K562 (cell line): ENCODE results near the genes MAP3K7 and MMS22L.

DNA sequence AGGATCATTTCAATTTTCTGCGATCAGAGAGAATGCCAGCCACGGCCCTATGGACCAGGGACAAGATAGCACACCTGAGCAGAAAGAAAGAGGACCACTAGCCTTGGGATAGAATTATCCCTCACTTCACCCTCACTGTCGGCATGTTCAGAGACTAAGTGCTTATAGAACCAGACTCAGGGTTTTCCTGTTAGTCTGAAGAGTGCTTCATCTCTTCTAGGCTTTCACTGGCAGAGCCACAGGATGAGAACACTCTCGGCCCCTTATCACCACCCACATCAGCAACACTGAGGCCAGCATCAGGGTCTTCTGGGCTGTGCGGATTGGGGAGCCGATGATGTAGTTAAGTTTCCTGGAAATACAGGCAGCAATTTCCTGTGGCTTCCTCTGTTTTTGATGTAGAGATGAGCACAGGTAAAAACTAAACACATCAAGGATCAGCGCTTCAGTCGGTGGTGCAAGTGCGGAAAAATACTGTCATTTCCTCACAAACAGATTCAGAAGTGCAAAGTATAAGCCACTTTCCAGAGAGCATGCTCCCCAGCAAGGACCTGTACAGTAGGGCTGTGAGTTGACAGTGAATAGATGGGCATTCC lies 62.7 kb downstream of the BACH2 start:
- RAMPAGE, long total RNA, result no peak
- RRBS, result no CpG with 5 or more reads among the region's 9 CpGs
PRO-cap:
- standard, result no peak
- CoPRO, capped RNA only, 2 experiments, result no peak in any of the 2 experiments
- CoPRO, capped and uncapped RNA, 2 experiments, result no peak in any of the 2 experiments
- CoPRO, uncapped RNA only, 2 experiments, result no peak in any of the 2 experiments
CAGE:
- cytosol, long polyA plus RNA, result no peak
- long polyA plus RNA, result no peak
- nucleolus, long total RNA, result no peak
- nucleus, long polyA plus RNA, result no peak

- RAMPAGE, long total RNA, result no peak
- RRBS, result no CpG with 5 or more reads among the region's 1 CpG
PRO-cap:
- standard, result no peak
- CoPRO, capped RNA only, 2 experiments, result no peak in any of the 2 experiments
- CoPRO, capped and uncapped RNA, 2 experiments, result no peak in any of the 2 experiments
- CoPRO, uncapped RNA only, 2 experiments, result no peak in any of the 2 experiments
CAGE:
- cytosol, long polyA plus RNA, result no peak
- long polyA plus RNA, result no peak
- nucleolus, long total RNA, result no peak
- nucleus, long polyA plus RNA, result no peak
These were observed 15.7 kb downstream of the BACH2 start for GRCh38 chr6:90280954-90281400.

GRCh38 chr6:90368847-90369239 lies 72.2 kb upstream of the BACH2 start:
- RAMPAGE, long total RNA, result no peak
- RRBS, result no CpG with 5 or more reads among the region's 2 CpGs
PRO-cap:
- standard, result no peak
- CoPRO, capped RNA only, 2 experiments, result no peak in any of the 2 experiments
- CoPRO, capped and uncapped RNA, 2 experiments, result no peak in any of the 2 experiments
- CoPRO, uncapped RNA only, 2 experiments, result no peak in any of the 2 experiments
CAGE:
- cytosol, long polyA plus RNA, result no peak
- long polyA plus RNA, result no peak
- nucleolus, long total RNA, result no peak
- nucleus, long polyA plus RNA, result no peak

DNA sequence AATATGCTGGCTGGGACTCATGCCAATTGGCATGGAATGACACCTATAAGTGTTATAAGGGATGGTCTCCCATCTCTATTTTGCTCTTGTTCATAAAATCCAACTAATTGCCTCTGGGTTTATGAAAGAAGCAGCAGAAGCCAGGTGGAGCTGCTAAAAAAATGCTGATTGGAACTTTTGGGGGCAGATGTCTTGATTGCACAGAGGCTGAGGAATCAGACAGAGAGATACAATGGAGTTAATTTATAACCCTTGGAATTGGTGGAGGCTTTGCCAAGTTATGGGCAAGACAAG lies 140.5 kb downstream of the MAP3K7 start:
- RAMPAGE, long total RNA, result no peak
PRO-cap:
- standard, result no peak
- CoPRO, capped RNA only, 2 experiments, result no peak in any of the 2 experiments
- CoPRO, capped and uncapped RNA, 2 experiments, result no peak in any of the 2 experiments
- CoPRO, uncapped RNA only, 2 experiments, result no peak in any of the 2 experiments
CAGE:
- cytosol, long polyA plus RNA, result no peak
- long polyA plus RNA, result no peak
- nucleolus, long total RNA, result no peak
- nucleus, long polyA plus RNA, result no peak

DNA sequence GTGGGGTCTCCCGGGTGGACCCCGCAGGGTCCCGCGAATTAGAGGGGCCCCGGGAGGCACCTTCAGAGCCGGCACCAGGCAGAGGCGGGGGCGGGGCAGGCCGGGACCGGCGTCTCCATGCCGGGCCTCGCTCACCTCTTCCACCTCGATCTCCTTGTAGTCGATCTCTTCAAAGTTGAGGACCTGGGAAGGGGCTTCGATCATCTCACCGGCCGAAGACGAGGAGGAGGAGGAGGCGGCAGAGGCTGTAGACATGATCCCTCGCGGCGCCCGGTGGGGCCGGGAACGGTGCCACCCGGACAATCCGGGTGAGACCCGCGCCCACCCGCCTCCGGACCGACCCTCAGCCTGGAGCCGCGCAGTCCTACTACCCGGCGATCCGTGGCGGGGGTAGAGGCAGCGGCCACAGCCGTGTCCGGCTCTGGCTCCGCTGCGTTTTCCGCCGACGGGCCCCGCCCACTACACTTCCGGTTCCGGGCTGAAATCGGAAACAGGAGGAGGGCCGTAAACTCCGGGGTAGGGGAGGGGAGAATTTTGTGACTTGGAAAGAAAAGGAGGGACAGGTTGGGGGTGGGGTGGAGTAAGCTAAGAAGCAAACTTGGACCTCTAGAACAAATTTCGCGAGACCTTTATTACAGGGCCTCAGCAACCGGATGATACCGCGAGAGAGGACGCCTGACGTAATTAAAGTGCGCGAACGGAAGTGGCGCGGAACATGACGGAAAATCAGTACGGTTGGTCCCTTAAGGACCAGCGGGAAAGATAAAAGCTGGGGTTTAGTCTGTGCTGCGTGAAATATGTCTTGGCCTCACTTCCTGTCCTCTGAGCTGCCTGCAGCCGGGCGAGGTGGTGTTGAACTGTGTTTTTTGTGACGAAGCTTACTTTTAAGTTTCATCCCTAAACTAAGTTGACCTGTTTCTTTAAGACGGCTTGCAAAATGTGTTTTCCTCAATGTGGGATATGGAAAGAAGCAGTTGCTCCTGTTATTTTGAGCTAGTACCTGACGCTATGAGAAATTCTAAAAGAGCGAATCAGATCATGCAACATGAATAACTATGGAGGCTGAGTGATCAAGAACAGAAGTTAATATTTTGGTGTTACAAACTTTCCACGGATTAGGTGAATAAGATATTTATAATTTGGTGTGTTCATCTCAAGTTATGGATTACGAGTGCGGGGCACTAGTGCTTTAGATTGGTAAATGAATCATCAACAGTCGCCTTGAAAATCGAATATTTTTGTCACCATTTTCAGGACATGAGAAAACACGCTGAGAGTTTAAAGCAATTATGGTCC lies at the start of gene MAP3K7:
Gene MAP3K7 (minus strand): TSS at position 444 of the 1,296 bp plus-strand sequence.
- RAMPAGE, long total RNA, result start-site peak on the minus strand centred at position 422 of the sequence, 73 bp wide, 2,541 and 1,605 reads in 2 replicates
- RRBS, result 4% methylated on average over 28 of the region's 81 CpGs
PRO-cap:
- standard, result bidirectional peak, plus-strand start at position 464 of the sequence, minus-strand start at position 439 of the sequence; bidirectional peak, plus-strand start at position 734 of the sequence, minus-strand start at position 686 of the sequence
- CoPRO, capped RNA only, 2 experiments, result peak in 2 of 2 experiments; most common plus-strand start position 811 of the sequence (in 2); most common minus-strand start position 439 of the sequence (in 2)
- CoPRO, capped and uncapped RNA, 2 experiments, result peak in 2 of 2 experiments; most common plus-strand start position 734 of the sequence (in 2); most common minus-strand start position 439 of the sequence (in 2)
- CoPRO, uncapped RNA only, 2 experiments, result peak in 2 of 2 experiments; most common plus-strand start position 212 of the sequence (in 1); most common minus-strand start position 177 of the sequence (in 1)
CAGE:
- cytosol, long polyA plus RNA, result start-site peak on the minus strand centred at position 434 of the sequence, 42 bp wide, 379 and 296 reads in 2 replicates
- long polyA plus RNA, result start-site peak on the minus strand centred at position 401 of the sequence, 65 bp wide, 100 and 359 reads in 2 replicates
- nucleolus, long total RNA, result no peak
- nucleus, long polyA plus RNA, result start-site peak on the minus strand centred at position 430 of the sequence, 35 bp wide, 296 and 245 reads in 2 replicates

- RAMPAGE, long total RNA, result no peak
- RRBS, result no CpG with 5 or more reads among the region's 1 CpG
PRO-cap:
- standard, result no peak
- CoPRO, capped RNA only, 2 experiments, result no peak in any of the 2 experiments
- CoPRO, capped and uncapped RNA, 2 experiments, result no peak in any of the 2 experiments
- CoPRO, uncapped RNA only, 2 experiments, result no peak in any of the 2 experiments
CAGE:
- cytosol, long polyA plus RNA, result no peak
- long polyA plus RNA, result no peak
- nucleolus, long total RNA, result no peak
- nucleus, long polyA plus RNA, result no peak
These were observed 829.4 kb downstream of the EPHA7 start for GRCh38 chr6:92589989-92590395.

DNA sequence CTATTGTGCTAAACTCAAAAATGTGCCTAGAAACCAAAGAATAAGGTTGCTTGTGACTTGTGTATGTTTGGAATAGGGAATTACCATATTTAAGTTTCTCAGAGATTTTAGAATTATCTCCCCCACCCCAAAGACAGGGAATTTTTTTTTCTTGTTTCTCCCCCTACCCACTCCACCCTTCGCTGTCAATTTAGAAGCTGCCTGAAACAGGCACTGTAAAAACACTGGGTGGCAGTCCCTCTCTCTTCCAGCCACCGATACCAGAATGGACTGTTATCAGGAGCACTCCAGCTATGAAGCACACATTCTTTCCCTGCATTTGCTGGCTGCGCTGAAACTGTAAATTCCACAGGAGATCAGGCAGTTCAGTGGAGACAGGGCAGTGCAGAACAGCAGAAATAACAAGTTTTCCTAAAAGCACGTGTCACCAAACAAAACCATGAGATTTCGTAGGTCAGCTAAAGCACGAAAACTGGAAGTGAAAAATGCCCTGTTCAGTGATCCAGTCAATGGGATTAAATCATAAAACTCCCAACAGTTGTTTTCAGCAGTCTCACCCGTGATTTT lies 359.7 kb upstream of the EPHA7 start:
- RAMPAGE, long total RNA, result no peak
- RRBS, result no CpG with 5 or more reads among the region's 7 CpGs
PRO-cap:
- standard, result no peak
- CoPRO, capped RNA only, 2 experiments, result no peak in any of the 2 experiments
- CoPRO, capped and uncapped RNA, 2 experiments, result no peak in any of the 2 experiments
- CoPRO, uncapped RNA only, 2 experiments, result no peak in any of the 2 experiments
CAGE:
- cytosol, long polyA plus RNA, result no peak
- long polyA plus RNA, result no peak
- nucleolus, long total RNA, result no peak
- nucleus, long polyA plus RNA, result no peak

DNA sequence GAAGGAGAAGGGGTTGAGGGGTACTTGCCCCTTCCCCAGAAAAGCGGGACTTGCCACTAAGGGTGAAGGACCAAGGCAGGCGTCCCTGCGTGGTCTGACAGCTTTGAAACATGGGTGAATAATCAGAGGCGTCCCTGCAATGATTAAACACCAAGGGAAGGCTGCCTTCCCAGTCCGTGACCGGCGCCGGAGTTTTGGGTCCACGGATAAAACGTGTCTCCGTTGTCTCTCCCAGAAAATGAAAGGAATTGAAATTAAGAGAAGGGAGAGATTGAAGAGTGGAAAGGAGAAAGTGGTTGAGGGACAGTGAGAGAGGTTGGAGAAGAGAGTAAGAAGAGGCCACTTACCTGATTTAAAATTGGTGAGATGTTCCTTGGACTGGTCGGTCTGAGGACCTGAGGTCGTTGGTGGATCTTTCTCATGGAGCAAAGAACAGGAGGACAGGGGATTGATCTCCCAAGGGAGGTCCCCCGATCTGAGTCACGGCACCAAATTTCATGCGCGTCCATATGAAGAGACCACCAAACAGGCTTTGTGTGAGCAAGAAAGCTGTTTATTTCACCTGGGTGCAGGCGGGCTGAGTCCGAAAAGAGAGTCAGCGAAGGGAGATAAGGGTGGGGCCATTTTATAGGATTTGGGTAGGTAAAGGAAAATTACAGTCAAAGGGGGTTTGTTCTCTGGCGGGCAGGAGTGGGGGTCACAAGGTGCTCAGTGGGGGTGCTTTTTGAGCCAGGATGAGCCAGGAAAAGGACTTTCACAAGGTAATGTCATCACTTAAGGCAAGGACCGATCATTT lies 415.6 kb upstream of the EPHA7 start:
- RAMPAGE, long total RNA, result no peak
- RRBS, result no CpG with 5 or more reads among the region's 22 CpGs
PRO-cap:
- standard, result no peak
- CoPRO, capped RNA only, 2 experiments, result no peak in any of the 2 experiments
- CoPRO, capped and uncapped RNA, 2 experiments, result no peak in any of the 2 experiments
- CoPRO, uncapped RNA only, 2 experiments, result no peak in any of the 2 experiments
CAGE:
- cytosol, long polyA plus RNA, result no peak
- long polyA plus RNA, result no peak
- nucleolus, long total RNA, result no peak
- nucleus, long polyA plus RNA, result no peak

DNA sequence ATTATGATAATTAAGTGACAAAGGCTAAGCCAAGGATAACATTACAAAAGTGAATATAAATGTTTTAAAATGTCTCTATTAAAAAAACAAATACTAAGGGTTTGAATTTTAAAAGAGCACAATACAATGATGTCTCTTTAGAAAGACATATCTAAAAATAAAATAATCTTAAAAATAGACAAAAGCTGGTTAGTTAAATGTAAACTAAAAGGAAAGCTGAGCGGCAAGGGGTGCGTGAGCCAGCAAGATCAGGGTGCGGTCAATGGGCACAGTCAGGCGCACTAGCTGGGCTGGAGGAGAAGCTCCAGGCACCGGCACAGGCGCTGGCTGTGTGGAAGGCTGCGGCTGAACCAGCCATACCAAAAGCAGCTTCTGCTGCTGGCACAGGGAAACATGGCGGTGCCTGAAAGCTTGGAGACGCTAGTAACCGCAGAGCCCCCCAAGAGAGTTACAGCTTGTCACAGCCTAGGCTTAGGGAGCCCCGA lies 58.9 kb upstream of the MANEA start:
- RAMPAGE, long total RNA, result no peak
- RRBS, result no CpG with 5 or more reads among the region's 11 CpGs
PRO-cap:
- standard, result bidirectional peak, plus-strand start at position 269 of the sequence, minus-strand start at position 264 of the sequence
- CoPRO, capped RNA only, 2 experiments, result peak in 2 of 2 experiments; most common plus-strand start position 298 of the sequence (in 2); most common minus-strand start position 237 of the sequence (in 1)
- CoPRO, capped and uncapped RNA, 2 experiments, result peak in 2 of 2 experiments; most common plus-strand start position 299 of the sequence (in 1); most common minus-strand start position 246 of the sequence (in 1)
- CoPRO, uncapped RNA only, 2 experiments, result no peak in any of the 2 experiments
CAGE:
- cytosol, long polyA plus RNA, result no peak
- long polyA plus RNA, result no peak
- nucleolus, long total RNA, result no peak
- nucleus, long polyA plus RNA, result no peak

GRCh38 chr6:96186675-96186944 lies 170.8 kb downstream of the FUT9 start:
- RAMPAGE, long total RNA, result no peak
- RRBS, result no CpG with 5 or more reads among the region's 1 CpG
PRO-cap:
- standard, result no peak
- CoPRO, capped RNA only, 2 experiments, result no peak in any of the 2 experiments
- CoPRO, capped and uncapped RNA, 2 experiments, result no peak in any of the 2 experiments
- CoPRO, uncapped RNA only, 2 experiments, result no peak in any of the 2 experiments
CAGE:
- cytosol, long polyA plus RNA, result no peak
- long polyA plus RNA, result no peak
- nucleolus, long total RNA, result no peak
- nucleus, long polyA plus RNA, result no peak

GRCh38 chr6:96499757-96500095 lies 21.9 kb upstream of the UFL1 start:
- RAMPAGE, long total RNA, result no peak
- RRBS, result no CpG with 5 or more reads among the region's 3 CpGs
PRO-cap:
- standard, result no peak
- CoPRO, capped RNA only, 2 experiments, result no peak in any of the 2 experiments
- CoPRO, capped and uncapped RNA, 2 experiments, result no peak in any of the 2 experiments
- CoPRO, uncapped RNA only, 2 experiments, result no peak in any of the 2 experiments
CAGE:
- cytosol, long polyA plus RNA, result no peak
- long polyA plus RNA, result no peak
- nucleolus, long total RNA, result no peak
- nucleus, long polyA plus RNA, result no peak

- RAMPAGE, long total RNA, result start-site peak on the minus strand at chr6:97283172-97283226, 753 and 271 reads in 2 replicates
- RRBS, result 2% methylated on average over 18 of the region's 68 CpGs
PRO-cap:
- standard, result bidirectional peak, plus-strand start at chr6:97283404, minus-strand start at chr6:97283216
- CoPRO, capped RNA only, 2 experiments, result peak in 2 of 2 experiments; most common plus-strand start chr6:97283404 (in 2); most common minus-strand start chr6:97283215 (in 2)
- CoPRO, capped and uncapped RNA, 2 experiments, result peak in 2 of 2 experiments; most common plus-strand start chr6:97283404 (in 2); most common minus-strand start chr6:97283215 (in 2)
- CoPRO, uncapped RNA only, 2 experiments, result peak in 1 of 2 experiments; most common plus-strand start chr6:97283419 (in 1); most common minus-strand start chr6:97283148 (in 1)
CAGE:
- cytosol, long polyA plus RNA, result start-site peak on the minus strand at chr6:97283142-97283212, 264 and 138 reads in 2 replicates
- long polyA plus RNA, result start-site peak on the minus strand at chr6:97283148-97283218, 301 and 338 reads in 2 replicates
- nucleolus, long total RNA, result no peak
- nucleus, long polyA plus RNA, result start-site peak on the minus strand at chr6:97283150-97283218, 338 and 506 reads in 2 replicates
These were observed at the start of gene MMS22L for GRCh38 chr6:97282777-97283844. Gene MMS22L (minus strand): TSS chr6:97283216.

GRCh38 chr6:98416356-98416720 lies 418.0 kb upstream of the POU3F2 start:
- RAMPAGE, long total RNA, result no peak
- RRBS, result no CpG with 5 or more reads among the region's 13 CpGs
PRO-cap:
- standard, result no peak
- CoPRO, capped RNA only, 2 experiments, result no peak in any of the 2 experiments
- CoPRO, capped and uncapped RNA, 2 experiments, result no peak in any of the 2 experiments
- CoPRO, uncapped RNA only, 2 experiments, result no peak in any of the 2 experiments
CAGE:
- cytosol, long polyA plus RNA, result no peak
- long polyA plus RNA, result no peak
- nucleolus, long total RNA, result no peak
- nucleus, long polyA plus RNA, result no peak

GRCh38 chr6:98922943-98923847 lies 24.6 kb downstream of the FBXL4 start:
- RAMPAGE, long total RNA, result no peak
- RRBS, result no CpG with 5 or more reads among the region's 1 CpG
PRO-cap:
- standard, result no peak
- CoPRO, capped RNA only, 2 experiments, result no peak in any of the 2 experiments
- CoPRO, capped and uncapped RNA, 2 experiments, result no peak in any of the 2 experiments
- CoPRO, uncapped RNA only, 2 experiments, result no peak in any of the 2 experiments
CAGE:
- cytosol, long polyA plus RNA, result no peak
- long polyA plus RNA, result no peak
- nucleolus, long total RNA, result no peak
- nucleus, long polyA plus RNA, result no peak

GRCh38 chr6:99400004-99400490 lies 6.1 kb upstream of the COQ3 start:
- RAMPAGE, long total RNA, result no peak
- RRBS, result no CpG with 5 or more reads among the region's 4 CpGs
PRO-cap:
- standard, result no peak
- CoPRO, capped RNA only, 2 experiments, result no peak in any of the 2 experiments
- CoPRO, capped and uncapped RNA, 2 experiments, result no peak in any of the 2 experiments
- CoPRO, uncapped RNA only, 2 experiments, result no peak in any of the 2 experiments
CAGE:
- cytosol, long polyA plus RNA, result start-site peak on the minus strand at chr6:99400183-99400195, 70 and 42 reads in 2 replicates
- long polyA plus RNA, result no peak
- nucleolus, long total RNA, result no peak
- nucleus, long polyA plus RNA, result start-site peak on the minus strand at chr6:99400133-99400223, 3,934 and 3,030 reads in 2 replicates

DNA sequence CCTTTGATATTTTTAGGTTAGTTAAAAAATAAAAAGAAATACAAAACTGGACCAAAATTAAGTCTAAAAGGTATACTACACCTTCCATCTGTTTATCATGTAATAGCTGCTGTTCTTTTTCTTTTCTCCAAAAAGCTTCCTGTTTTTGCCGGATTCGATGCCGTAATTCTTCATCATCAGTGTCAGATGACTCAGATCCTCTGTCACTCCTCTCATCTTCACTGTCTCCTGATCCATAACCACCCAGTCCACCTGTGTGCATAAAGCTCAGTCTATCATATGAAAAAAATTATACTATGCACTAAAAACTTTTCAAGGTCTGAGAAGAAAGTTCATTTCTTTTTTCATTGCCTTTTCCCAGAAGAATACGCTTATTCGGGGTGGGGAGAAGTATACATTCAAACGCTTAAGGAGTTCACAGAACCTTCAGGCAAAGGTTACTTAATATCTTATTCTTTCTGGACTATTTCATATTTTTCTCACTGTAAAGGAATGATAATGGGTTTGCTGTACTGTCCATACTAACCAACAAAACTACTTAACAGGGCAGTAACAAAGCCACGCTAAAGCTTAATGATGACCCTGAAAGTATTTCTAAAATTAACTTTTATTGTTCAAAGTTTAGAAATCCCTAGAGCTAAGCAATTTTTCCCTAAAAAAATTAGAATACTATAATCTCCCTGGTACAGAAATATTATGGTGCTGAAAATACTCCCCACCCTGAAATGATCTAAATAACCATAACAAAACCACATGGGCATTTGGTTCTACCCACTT lies 8.7 kb upstream of the COQ3 start:
- RAMPAGE, long total RNA, result no peak
- RRBS, result no CpG with 5 or more reads among the region's 7 CpGs
PRO-cap:
- standard, result no peak
- CoPRO, capped RNA only, 2 experiments, result no peak in any of the 2 experiments
- CoPRO, capped and uncapped RNA, 2 experiments, result no peak in any of the 2 experiments
- CoPRO, uncapped RNA only, 2 experiments, result peak in 1 of 2 experiments; most common minus-strand start position 279 of the sequence (in 1)
CAGE:
- cytosol, long polyA plus RNA, result no peak
- long polyA plus RNA, result no peak
- nucleolus, long total RNA, result no peak
- nucleus, long polyA plus RNA, result start-site peak on the minus strand centred at position 515 of the sequence, 858 bp wide, 1,165 and 1,678 reads in 2 replicates

DNA sequence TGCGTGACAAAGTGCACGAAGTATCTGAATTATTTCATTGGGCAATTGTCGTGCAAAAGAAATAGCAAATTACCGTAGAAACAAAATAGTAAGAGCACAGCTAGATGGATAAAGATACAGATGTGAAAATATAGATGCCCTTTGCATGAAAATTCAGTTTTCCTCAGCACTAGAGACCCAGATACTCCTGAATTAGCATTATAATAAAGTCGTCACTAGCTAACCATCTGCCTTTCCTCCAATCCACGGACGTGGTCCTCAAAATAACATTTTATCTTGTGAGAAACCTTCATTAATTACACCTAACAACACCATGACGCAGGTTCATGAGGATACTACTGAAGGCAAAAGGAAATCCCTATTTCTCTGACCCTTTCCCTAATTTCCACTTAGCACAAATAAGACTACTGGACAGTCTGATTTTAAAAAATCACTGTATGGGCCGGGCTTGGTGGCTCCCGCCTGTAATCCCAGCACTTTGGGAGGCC lies 1.3 kb upstream of the PNISR start:
- RAMPAGE, long total RNA, result no peak
- RRBS, result no CpG with 5 or more reads among the region's 10 CpGs
PRO-cap:
- standard, result no peak
- CoPRO, capped RNA only, 2 experiments, result no peak in any of the 2 experiments
- CoPRO, capped and uncapped RNA, 2 experiments, result no peak in any of the 2 experiments
- CoPRO, uncapped RNA only, 2 experiments, result no peak in any of the 2 experiments
CAGE:
- cytosol, long polyA plus RNA, result no peak
- long polyA plus RNA, result no peak
- nucleolus, long total RNA, result no peak
- nucleus, long polyA plus RNA, result no peak

GRCh38 chr6:99547253-99547944 lies 21.1 kb downstream of the CCNC start:
- RAMPAGE, long total RNA, result no peak
- RRBS, result no CpG with 5 or more reads among the region's 4 CpGs
PRO-cap:
- standard, result no peak
- CoPRO, capped RNA only, 2 experiments, result no peak in any of the 2 experiments
- CoPRO, capped and uncapped RNA, 2 experiments, result no peak in any of the 2 experiments
- CoPRO, uncapped RNA only, 2 experiments, result no peak in any of the 2 experiments
CAGE:
- cytosol, long polyA plus RNA, result no peak
- long polyA plus RNA, result no peak
- nucleolus, long total RNA, result no peak
- nucleus, long polyA plus RNA, result no peak